A549 (cell line): ENCODE measurements around a stretch of chr1.

DNA sequence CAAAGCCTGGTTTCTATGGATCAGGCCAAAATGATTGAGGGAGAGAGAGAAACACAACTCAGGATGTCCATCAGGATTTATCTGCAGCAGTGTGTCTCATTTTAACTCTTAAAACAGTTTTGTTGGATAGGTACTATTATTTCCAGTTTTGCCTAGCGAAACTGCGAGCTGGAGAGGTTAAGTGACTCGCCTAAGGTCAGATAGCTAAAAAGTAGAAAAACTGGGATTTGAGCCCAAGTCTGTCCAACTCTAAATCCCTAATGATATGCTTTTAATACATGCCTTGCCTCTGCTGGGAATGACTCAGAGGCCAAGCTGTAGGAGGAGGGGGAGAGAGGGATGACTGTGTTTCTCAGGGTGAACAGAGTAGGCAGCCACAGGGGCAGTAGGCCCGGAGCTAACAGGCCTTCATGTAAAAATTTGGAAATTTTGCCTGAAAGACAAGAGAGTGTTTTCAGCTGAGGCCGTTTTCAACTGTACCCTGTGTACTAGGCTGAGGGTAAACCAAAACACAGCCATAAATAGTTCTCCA is 107.6 kb upstream of the HOOK1 start:
- PRO-cap, result no peak
CAGE:
- cytosol, long polyA plus RNA, result no peak
- long polyA plus RNA, result no peak
- nucleus, long polyA plus RNA, result no peak

- PRO-cap, result no peak
CAGE:
- cytosol, long polyA plus RNA, result no peak
- long polyA plus RNA, result no peak
- nucleus, long polyA plus RNA, result no peak
Measured at GRCh38 chr1:59750530-59750993, 64.2 kb upstream of the HOOK1 start.

DNA sequence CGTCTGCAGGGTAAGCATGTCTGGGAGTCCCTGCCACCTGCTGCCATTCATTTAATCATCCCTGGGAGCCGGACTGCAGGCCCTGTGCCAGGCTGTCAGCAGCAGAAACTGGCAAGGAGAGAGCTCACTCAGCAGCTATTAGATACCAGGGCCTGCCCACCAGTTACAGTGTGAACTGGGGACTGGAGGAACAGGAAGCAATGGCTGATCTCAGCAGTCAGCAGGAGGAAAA is 75.7 kb upstream of the C1orf87 start:
- PRO-cap, result no peak
CAGE:
- cytosol, long polyA plus RNA, result no peak
- long polyA plus RNA, result no peak
- nucleus, long polyA plus RNA, result no peak

GRCh38 chr1:60281189-60281960 is 207.8 kb upstream of the C1orf87 start:
- PRO-cap, result no peak
CAGE:
- cytosol, long polyA plus RNA, result no peak
- long polyA plus RNA, result no peak
- nucleus, long polyA plus RNA, result no peak

DNA sequence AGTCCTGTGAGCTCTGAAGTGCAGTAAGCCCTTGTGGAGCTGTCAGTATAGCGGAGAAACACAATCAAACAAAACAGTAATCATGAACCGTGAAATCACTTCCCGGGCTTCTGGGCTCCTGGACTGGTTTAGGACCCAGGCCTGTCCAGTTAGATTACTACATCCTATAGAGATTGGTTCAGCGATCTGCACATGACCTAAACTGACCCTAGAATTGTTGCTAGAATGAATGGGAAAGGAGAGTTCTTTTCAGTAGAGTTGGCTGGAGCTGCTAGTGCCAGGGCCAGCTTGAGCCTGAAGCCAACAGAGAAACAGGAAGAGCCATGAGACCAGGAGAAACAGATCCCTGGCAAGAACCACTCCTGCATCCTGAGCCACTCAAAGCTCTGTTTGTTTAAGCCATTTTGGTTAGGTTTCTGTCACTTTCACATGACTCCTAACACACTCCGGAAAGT is 474.2 kb upstream of the C1orf87 start:
- PRO-cap, result no peak
CAGE:
- cytosol, long polyA plus RNA, result no peak
- long polyA plus RNA, result no peak
- nucleus, long polyA plus RNA, result no peak

DNA sequence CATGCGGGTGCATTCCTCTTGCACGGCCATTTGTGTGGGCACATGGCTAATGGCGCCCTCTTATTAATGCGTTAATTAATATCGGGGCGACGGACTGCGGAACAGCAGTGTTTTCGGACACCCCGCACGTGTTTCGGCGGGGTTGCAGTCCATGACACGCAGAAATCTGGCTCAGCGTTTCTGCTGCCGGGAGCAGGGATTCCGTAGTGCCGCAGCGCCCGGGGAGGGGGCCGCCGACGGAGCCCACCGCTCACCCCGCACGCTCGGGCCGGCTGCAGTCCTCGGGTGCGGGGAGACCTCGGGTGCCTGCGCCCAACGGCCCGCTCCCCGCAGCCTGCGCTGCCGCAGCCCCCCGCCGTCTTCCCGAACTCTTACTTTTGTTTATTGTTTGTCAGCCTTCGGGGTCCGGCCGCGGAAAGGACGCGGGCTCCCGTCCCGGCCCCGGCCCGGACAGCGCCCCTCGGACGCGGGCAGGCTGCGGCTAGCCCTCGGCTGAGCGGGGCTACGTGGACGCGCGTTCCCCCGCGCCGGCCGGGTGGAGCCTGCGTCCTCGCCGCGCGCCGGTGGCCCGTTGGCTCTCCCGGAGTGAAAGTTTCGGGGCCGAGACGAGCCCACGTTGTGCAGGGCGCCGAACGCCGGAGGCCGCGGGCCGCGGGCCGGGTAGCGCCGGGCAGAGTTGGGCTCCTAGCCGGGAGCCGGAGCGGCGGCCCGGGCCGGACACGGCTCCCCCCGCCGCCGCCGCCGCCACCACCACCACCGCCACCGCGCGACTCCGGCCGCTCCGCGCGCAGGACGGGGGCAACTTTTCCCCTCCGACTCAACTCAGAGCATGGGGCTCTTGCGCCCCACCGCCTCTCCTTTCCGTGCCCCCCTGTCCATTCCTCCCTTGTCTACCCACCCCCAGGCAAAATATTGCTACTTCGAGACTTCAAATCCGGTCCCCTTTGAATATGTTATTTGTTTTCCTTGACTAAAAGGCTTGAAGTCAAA is 963 bp downstream of the NFIA start:
- PRO-cap, result no peak
CAGE:
- cytosol, long polyA plus RNA, result no peak
- long polyA plus RNA, result no peak
- nucleus, long polyA plus RNA, result no peak

- PRO-cap, result no peak
CAGE:
- cytosol, long polyA plus RNA, result no peak
- long polyA plus RNA, result no peak
- nucleus, long polyA plus RNA, result no peak
Measured at GRCh38 chr1:61147883-61148451, 65.6 kb downstream of the NFIA start.

- PRO-cap, result no peak
CAGE:
- cytosol, long polyA plus RNA, result no peak
- long polyA plus RNA, result no peak
- nucleus, long polyA plus RNA, result no peak
Measured at GRCh38 chr1:61221489-61222043, 139.2 kb downstream of the NFIA start.

DNA sequence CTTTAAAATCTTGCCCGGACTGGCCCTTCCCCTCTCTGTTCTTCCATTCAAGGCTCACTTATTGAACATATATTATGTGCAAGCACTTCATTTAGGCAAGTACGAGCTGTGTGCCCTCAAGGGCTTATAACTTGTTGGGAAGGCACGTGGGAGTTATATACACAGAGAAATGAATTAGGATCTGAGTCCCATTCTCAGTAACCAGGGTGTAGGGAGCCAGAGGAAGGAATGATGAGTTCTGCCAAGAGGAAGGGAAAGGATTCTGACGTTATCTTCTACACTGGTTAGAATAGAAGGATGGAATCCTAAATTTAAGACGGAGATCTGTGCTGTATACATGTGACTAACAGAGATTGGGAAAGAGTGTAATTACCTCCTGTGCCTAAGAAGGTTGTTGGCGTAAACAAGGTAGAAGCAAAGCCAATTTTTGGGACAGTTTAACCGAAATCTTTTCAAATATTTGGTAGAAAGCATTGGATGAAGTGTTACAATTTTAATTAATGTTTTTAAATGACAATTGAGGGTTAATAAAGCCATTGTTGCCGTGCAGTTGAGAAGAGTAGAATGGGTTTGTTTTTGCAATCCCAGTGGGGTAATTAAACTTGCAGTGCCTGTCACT is 177.1 kb downstream of the NFIA start:
- PRO-cap, result no peak
CAGE:
- cytosol, long polyA plus RNA, result no peak
- long polyA plus RNA, result no peak
- nucleus, long polyA plus RNA, result no peak

GRCh38 chr1:61444163-61444786 is 280.7 kb downstream of the TM2D1 start:
- PRO-cap, result no peak
CAGE:
- cytosol, long polyA plus RNA, result no peak
- long polyA plus RNA, result no peak
- nucleus, long polyA plus RNA, result no peak

DNA sequence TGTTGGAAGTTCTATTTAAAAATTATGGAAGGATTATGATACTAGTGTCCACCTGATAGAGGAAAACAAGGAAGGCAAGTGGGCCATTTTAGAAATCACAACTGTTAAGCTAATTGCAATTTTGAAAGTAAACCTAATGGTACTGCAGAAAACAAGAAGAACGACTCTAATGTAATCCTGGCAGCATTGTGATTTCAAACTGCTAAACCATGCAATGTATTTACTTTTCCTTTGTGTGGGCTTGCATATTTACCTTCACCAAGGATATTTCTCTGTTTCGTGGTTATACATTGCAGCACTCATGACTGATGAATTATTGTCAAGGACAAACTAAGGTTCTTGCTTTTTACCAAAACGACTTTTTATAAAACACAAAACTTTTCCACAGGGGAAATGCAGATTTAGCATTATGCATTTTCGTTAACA is 88.1 kb downstream of the TM2D1 start:
- PRO-cap, result no peak
CAGE:
- cytosol, long polyA plus RNA, result no peak
- long polyA plus RNA, result no peak
- nucleus, long polyA plus RNA, result no peak

- PRO-cap, result no peak
CAGE:
- cytosol, long polyA plus RNA, result no peak
- long polyA plus RNA, result no peak
- nucleus, long polyA plus RNA, result no peak
Measured at GRCh38 chr1:62732242-62732699, 44.1 kb upstream of the DOCK7 start.

GRCh38 chr1:62784344-62785131 is 606 bp downstream of the ATG4C start:
- PRO-cap, result no peak
CAGE:
- cytosol, long polyA plus RNA, result no peak
- long polyA plus RNA, result no peak
- nucleus, long polyA plus RNA, result no peak

DNA sequence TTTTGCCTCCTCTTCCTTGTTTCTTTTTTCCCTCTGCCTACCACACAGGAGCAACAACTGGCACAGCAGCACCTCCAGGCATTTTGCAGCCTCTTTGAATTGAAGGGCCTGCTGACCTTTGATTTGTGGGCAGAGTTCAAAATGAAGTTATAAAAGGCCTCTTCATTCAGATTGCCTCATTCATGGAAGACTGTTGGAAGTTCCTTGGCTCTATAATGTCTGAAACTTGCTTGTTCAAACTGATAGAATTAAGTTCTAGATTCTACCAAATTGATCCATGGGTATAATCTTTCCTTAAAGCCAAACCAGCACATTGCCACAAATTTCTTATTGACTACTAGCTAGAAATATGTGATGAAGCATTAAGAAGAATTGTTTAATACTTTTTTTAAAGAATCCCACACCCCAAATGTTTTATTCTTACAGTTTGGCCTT is 44.5 kb upstream of the FOXD3 start:
- PRO-cap, result no peak
CAGE:
- cytosol, long polyA plus RNA, result no peak
- long polyA plus RNA, result no peak
- nucleus, long polyA plus RNA, result no peak

- PRO-cap, result no peak
CAGE:
- cytosol, long polyA plus RNA, result no peak
- long polyA plus RNA, result no peak
- nucleus, long polyA plus RNA, result no peak
Measured at GRCh38 chr1:63321542-63321769, 911 bp upstream of the FOXD3 start.

- PRO-cap, result no peak
CAGE:
- cytosol, long polyA plus RNA, result no peak
- long polyA plus RNA, result no peak
- nucleus, long polyA plus RNA, result no peak
Measured at GRCh38 chr1:63327353-63328018, 5.1 kb downstream of the FOXD3 start.

DNA sequence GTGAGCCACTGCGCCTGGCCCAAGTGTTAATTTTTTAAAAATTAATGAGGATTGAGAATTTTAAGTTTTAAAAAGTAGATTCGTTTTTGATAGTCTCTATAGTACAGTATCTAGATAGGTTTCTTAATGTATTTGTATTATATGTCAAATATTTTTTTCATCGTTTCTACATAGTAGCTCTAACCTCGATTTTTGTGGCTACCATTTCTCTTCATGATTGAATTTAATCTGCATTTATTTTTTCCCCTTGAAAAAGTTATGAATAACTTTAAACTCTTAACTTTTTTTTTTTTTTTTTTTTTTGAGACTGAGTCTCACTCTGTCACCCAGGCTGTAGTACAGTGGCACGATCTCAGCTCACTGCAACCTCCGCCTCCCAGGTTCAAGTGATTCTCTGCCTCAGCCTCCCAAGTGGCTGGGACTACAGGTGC is 33.0 kb upstream of the PGM1 start:
- PRO-cap, result no peak
CAGE:
- cytosol, long polyA plus RNA, result no peak
- long polyA plus RNA, result no peak
- nucleus, long polyA plus RNA, result no peak

DNA sequence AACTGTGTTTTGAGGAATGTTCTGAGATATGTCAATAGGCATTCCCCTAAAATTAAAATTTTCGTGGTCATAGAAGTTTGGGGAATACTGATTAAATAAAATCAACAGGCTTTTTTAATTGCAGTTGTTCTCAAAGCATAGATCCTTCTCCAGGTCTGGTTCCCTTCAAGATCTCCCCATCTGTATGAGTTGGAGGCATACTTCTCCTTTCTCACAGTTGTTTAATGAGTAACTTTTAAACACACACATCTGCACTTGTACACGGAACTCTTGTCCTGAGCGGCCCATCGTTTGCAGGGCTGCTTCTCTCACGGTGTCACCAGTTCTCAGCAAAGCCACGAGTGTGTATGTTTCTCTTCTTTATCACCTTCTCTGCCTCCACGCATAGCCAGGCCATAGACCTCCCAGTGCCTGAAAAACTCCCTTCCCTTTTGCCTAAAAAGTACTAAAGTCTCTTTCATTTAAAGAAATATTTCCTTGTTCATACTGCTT is 68.8 kb upstream of the ROR1 start:
- PRO-cap, result no peak
CAGE:
- cytosol, long polyA plus RNA, result no peak
- long polyA plus RNA, result no peak
- nucleus, long polyA plus RNA, result no peak

GRCh38 chr1:63782363-63783327 is 8.8 kb downstream of the ROR1 start:
- PRO-cap, result no peak
CAGE:
- cytosol, long polyA plus RNA, result no peak
- long polyA plus RNA, result no peak
- nucleus, long polyA plus RNA, result no peak

- PRO-cap, result no peak
CAGE:
- cytosol, long polyA plus RNA, result no peak
- long polyA plus RNA, result no peak
- nucleus, long polyA plus RNA, result no peak
Measured at GRCh38 chr1:63796441-63797403, 22.9 kb downstream of the ROR1 start.